Colic lymph node (tissue), 1 donor: ENCODE data around the genes HMGCR and SV2C.

GRCh38 chr5:73273248-73274070 lies 100.5 kb downstream of the TMEM174 start:
- PRO-cap: no peak

- PRO-cap: no peak
Measured at GRCh38 chr5:73274638-73275759, 102.0 kb downstream of the TMEM174 start.

DNA sequence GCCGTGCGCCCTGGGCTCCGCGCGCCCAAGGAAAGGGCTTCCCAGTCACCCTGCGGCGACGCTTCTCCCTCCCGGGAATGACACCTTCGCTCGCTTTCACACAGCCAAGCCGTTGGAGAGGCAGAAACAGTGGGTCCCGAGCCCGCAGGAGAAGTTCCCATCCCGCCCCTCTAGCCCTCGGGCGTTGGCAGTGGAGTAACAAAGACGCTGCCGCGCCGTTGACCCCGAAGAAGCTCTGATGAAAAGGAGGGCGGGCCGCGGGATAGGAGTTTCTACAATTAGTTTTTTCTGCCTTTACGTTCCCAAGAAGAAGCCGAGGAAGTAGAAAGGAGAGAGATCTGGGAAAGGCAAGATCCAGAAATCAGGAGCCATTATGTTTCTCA lies 126.2 kb downstream of the TMEM174 start:
- PRO-cap: no peak

GRCh38 chr5:73311279-73312205 lies 137.0 kb downstream of the FOXD1 start:
- PRO-cap: no peak

DNA sequence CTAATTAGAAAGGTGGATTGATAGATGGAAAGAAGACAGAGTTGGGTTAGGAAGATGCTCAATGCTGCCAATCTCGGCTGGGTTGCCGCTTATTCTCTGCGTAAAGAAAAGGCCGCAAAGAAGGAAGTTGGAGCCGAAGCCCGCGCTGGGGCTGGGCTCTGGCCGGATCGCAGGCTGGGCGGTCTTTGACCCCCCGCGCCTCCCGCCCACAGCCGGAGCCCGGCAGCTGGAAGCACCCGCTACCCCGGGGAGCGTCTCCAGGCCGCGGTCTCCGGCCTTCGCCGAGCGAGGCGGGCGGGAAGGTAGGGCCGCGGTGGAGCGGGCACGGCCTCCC lies 12.1 kb downstream of the FOXD1 start:
- PRO-cap: no peak

GRCh38 chr5:73436799-73437995 lies 11.4 kb downstream of the FOXD1 start:
- PRO-cap: no peak

GRCh38 chr5:73446431-73447074 lies 2.0 kb downstream of the FOXD1 start:
- PRO-cap: no peak

GRCh38 chr5:73451364-73451870 lies 2.8 kb upstream of the FOXD1 start:
- PRO-cap: no peak

- PRO-cap: no peak
Measured at GRCh38 chr5:73513963-73514308, 15.7 kb downstream of the BTF3 start.

DNA sequence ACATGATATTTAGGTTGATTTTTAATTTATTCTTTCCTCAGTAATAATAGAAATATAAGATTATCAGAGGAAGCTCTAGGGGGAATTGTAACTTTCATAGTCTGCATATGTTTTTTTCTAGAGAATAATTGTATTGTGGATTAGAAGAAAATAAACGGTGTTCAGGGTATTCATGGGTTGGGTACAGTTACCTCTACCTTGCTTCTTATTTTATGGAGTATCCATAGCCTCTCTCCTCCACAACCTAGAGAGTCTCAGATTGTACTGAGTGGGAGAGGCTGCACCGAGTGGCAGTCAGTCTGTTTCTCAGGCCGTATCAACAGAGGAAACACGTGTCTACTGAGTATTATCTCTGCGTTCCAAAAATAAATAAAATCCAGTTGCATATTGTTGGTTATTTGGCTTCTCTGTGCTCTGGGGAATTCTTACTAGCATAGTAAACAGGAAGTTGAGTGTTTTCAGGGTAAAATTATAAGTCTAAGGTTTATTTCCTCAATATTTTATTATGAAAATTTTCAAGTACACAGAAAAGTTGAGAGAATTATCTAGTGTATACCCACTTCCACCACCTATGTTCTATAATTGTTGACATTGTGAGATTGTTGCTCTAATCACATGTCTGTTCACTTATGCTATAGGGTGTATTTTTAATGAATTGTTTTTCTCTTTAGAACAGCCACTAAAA lies 231.0 kb downstream of the ARHGEF28 start:
- PRO-cap: no peak

GRCh38 chr5:73857782-73858684 lies 232.0 kb downstream of the ARHGEF28 start:
- PRO-cap: no peak

DNA sequence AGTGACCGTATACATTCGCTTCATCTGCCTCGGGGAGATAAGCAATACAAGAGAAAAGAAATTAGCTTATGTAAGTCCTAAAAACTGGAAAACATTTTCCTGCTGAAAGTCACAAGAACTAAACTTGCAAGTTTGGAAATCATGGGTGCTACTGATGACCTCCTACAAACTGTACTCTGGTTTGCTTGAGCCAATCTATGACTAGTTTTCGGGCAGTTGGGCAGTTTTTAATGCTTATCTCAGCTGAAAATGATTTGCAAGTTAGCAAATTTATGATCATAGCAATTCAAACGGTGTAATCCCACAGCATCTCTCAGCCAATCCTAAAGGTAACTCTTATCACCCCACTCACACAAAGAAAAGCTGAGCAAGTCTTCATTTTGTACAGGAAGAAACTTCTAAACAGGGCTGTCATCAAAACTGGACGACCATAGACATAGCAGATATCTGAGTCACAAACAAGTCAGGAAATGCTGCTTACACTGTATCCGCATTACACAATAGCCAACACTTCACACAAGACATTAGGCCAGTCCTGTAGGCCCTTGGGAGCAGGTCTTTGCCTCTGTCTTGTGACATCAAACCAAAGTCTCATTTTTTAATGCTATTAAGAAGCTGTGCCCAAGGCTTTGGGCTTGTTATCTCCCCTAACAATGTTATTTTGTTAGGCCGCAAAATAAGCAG lies 2.6 kb upstream of the ENC1 start:
- PRO-cap: no peak

- PRO-cap: no peak
Measured at GRCh38 chr5:74781424-74781949, 14.4 kb downstream of the NSA2 start.

DNA sequence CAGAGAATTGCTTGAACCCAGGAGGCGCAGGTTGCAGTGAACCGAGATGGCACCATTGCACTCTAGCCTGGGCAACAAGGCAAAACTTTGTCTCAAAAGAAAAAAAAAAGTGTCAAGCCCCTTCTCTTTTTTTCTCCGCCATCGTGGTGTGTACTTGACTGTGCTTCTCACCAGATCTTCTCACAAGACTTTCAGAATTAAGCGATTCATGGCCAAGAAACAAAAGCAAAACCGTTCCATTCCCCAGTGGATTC lies 65.2 kb upstream of the FAM169A start:
- PRO-cap: unidirectional peak, plus-strand start at position 126 of the sequence

DNA sequence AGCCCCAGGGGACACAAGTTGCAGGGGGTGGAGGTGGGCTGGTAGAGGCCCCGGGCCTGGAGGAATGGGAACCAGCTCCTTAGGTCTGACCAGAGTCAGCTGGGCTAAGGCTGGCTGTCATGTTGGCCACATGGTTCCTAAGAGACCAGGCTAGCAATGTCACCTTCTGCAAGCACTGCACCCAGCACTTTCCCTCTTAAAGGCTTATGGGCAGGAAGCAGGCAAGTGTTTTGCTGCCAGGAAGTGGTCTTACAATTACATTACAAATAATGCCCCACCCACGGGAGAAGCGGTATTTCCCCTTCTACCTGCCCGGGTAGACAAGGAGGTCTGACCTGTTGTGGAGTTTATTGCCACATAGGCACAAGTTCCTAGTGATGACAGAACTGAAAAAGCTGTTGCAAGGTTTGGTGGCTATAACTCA lies 18.0 kb downstream of the GCNT4 start:
- PRO-cap: unidirectional peak, minus-strand start at position 198 of the sequence

DNA sequence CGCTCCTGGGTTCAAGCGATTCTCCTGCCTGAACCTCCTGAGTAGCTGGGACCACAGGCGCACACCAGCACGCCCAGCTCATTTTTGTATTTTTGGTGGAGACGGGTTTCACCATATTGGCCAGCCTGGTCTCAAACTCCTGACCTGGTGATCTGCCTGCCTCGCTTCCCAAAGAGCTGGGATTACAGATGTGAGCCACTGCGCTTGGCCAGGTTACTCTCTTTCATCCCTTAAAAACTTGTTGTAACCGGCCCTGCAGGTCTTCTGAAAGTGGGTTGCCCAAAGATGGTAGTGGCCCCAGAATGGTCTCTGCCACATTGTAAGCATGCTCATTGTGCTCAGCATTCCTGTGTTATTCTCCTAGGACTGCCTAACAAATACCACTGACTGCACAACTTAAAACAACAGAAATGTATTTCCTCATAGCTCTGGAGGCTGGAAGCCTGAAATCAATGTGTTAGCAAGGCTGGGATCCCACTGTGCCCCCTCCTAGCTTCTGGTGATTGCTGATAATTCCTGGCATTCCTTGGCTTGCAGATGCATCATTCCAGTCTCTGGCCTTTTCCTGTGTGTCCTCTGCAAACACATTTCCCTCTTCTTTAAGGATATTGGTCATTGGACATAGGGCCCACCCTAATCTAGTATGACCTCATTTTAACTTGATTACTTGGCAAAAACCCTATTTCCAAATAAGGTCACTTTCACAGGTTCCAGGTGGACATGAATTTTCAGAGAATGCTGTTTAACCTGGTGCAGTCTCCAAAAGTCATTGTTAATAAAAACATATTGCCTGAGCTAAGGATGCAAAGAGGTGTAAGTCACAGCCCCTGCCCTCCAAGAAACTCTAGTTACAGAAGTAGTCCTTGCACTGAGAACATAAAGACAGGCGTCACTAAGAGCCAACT lies 3.4 kb upstream of the GCNT4 start:
- PRO-cap: no peak

DNA sequence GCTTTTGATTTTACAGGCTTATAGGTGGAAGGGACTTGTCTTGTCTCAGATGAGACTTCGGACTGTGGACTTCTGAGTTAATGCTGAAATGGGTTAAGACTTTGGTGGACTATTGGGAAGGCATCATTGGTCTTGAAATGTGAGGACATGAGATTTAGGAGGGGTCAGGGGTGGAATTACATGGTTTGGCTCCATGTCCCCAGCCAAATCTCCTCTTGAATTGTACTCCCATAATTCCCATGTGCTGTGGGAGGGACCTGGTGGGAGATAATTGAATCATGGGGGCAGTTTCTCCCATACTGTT lies 74.3 kb downstream of the ANKRD31 start:
- PRO-cap: no peak

DNA sequence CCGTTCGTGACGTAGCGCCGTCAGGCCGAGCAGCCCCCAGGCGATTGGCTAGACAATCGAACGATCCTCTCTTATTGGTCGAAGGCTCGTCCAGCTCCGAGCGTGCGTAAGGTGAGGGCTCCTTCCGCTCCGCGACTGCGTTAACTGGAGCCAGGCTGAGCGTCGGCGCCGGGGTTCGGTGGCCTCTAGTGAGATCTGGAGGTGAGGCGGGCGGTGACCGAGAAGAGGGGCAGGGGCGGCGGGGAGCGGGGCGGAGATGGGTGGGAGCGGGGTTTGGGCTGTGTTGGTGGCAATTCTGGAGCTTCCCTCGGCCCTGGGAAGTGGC lies at the start of gene HMGCR:
TSS of gene HMGCR (plus strand) at position 121 of the 325 bp plus-strand sequence.
- PRO-cap: bidirectional peak, plus-strand start at position 143 of the sequence, minus-strand start outside the sequence

DNA sequence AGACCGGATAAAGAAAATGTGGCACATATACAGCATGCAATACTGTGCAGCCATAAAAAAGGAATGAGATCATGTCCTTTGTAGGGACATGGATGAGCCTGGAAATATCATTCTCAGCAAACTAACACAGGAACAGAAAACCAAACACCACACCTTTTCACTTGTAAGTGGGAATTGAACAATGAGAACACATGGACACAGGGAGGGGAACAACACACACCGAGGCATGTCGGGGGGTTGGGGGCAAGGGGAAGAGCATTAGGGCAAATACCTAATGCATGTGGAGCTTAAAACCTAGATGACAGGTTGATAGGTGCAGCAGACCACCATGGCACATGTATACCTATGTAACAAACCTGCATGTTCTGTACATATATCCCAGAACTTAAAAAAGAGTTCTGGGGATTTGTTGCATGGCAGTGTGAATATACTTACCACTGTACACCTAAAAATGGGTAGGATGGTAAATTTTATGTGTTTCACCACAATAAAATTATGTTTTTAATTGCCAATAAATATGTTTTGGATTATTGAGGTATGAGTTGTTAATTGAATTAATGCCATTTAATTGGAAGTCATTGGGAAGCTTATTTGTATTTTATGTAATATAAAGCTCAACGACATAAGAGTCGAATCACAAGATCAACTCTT lies 20.7 kb downstream of the HMGCR start:
- PRO-cap: no peak

DNA sequence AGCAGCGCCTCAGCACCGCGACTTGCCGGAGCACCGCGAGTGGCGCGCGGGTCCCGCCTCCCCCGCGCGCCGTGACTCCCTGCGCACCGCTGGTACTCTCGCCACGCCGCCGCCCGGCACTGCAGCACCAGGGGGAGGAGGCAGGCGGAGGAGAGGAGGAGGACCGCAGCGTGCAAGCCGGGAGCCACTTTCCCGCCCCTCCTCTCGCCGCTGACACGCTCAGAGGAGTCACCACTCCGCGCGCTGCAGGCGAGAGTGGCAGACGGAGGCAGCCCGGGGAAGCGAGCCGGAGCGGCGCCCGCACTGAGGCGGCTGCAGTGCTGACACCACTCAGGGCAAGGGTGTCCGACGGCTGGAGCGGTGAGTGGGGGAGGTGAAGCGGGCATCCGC lies at the start of gene SV2C:
TSS of gene SV2C (plus strand) at position 231 of the 390 bp plus-strand sequence.
- PRO-cap: no peak